Umbilical cord (tissue), 2 donors: Measurements from ENCODE around the gene SCYGR6.

GRCh38 chr2:227724692-227724991, at the start of gene SCYGR6:
TSS of gene SCYGR6 (minus strand) at chr2:227724757.
- RAMPAGE, long total RNA = no peak

DNA sequence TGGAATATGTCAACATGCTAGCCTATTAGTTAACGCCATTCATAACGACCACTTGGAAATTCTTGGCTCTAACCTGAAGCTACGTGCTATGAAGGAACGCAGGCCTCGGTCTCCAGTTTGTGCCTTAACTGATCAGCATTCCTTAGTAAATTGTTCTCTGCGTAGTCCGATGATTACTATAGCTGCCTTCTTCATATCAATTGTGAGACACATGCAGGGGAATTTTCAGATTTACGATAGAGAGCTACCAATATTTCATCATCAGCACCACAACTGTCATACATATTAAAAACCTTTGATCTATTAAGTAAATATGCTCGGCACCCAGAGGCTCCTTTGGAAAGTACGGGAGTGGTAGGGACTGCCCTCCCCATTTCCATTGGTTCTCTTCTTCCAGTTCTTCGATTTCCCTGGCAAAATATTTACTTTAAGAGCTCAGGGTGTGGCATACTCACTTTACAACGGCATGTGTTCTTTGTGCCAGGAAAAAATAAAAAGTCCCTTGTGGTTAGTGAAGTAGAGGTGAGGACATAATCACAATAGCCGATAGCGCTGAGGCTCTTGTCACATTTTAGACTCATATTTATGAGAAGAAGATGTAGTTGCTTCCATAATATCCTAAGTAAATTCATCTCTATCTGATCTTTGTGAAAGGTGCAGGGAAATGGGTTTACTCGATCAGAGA, 17.3 kb upstream of the CCL20 start:
- RAMPAGE, long total RNA = no peak

DNA sequence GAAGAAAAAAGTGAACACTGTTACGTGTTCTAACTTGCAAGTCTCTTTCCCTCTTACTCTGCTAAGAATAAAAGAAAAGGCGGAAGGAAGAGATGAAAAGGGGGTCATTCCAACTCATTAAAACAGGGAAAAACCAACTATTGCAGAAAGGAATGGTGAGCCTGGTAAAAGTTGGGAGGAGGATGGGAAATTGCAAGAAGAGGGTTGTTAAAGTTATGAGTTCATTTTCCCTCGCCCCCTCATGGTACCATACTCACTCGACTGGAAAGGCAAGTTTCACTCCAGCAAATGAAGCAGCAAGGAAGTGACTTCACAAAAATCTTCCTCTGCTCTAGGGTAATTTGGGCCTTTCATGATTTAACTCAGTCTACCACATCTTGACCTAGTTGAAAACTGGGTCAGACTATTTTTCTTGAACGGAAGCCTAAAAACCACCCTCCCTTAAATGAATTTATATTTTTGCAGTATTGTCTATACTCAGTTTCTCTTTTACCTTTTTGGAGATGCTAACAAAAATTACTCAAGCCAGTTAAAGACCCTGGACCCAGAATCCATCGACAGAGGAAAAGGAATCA, 22.8 kb upstream of the DAW1 start:
- RAMPAGE, long total RNA = no peak

- RAMPAGE, long total RNA = no peak
These were observed 698 bp upstream of the DAW1 start for GRCh38 chr2:227870667-227871199.

DNA sequence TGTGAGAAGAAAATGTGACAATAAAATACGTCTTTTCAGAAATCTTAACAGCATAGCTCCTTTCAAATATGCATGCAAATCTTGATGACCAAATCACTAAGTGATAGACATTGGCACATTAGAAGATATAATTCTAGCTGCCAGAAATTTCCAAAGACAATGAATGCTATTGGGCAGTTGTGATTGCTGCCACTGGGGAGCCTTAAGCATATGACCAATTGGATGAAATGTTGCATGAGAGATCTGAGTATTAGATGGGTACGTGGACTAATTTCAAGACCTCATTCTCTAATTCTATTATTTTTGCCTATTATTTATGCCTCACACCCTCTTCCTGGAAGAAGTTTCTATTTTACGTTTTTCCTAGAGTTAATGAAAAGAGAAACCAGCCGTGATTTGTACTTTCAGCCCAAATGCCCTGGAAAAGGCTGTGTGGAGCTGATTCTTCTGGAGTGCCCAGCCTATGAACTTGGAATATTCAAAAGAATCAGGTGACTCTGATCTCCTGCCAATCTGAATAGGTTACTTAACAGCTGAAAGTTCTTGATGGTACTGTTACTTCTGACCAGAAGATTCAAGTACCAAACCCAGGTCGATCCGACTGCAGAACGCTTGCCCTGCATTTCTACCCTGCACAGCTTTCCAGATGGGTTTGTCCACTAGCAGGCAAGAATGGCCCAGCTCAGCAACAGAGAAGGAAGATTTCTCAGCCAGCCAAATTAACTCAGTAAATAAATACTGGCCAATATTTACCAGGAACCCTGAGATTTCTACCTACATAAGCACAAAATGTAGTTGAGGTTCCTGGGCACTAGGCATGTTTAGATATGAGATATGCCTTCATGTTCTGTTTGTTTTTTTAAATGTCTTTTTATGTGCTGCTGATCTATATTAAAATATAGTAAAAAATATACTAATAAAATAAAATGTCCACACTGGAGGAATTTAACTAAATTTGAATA, 430.4 kb downstream of the PID1 start:
- RAMPAGE, long total RNA = no peak

- RAMPAGE, long total RNA = no peak
These were observed 203.2 kb downstream of the PID1 start for GRCh38 chr2:229067877-229068325.

DNA sequence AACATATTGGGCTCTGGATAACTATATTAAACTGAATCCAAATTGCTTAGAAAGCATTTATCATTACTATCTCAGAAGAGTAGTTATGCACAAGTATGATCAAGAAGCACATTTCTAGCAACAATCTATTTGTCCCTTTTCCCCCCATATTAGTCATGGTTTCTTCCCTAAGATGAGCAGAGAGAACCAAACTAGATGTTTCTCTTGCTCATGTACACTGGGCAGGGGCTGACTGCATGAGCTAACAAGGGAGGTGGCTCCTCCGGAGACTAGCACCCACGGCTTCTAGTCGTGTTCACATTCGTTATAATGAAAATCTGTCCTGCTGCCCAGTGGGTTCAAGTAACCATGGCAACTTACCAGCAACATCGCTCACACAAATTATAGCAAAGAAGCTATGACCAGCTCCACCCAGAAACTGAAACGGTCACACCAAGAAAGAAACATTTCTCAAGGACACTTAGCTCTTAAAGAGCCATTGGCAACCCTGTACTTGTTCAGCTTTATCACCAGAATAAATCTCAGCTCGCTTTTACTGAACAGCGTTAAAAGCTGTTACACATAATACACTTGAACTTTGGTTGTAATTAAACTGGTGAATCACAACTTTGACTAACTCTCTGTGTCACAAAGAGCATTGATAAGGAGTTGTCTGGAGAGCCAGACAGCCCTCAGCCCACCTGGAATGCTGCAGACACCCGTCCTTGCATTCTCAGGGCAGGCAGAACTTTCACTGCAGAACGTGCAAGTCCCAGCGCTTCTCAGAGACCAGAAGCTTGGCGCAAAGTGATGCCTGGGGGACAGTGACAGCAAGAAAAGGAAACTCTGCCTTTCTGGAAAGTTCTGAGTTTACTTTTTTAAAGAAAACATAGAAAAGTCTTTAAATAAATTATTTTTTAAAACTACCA, 141.3 kb downstream of the PID1 start:
- RAMPAGE, long total RNA = no peak

GRCh38 chr2:229160334-229160645, 110.8 kb downstream of the PID1 start:
- RAMPAGE, long total RNA = no peak

DNA sequence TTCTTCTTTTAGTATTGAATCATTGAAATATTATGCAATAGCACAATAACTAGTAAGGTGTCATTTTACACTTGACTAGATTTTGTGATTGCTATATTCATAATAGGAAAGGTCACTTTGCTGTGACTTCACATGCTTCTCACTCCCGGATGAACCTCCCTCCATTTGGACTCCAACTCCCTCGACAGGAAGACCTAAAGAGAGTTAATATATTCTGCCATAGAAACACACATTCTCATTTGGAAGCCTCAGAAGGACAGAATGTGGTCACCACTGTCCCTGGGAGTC, 29.8 kb upstream of the PID1 start:
- RAMPAGE, long total RNA = no peak

DNA sequence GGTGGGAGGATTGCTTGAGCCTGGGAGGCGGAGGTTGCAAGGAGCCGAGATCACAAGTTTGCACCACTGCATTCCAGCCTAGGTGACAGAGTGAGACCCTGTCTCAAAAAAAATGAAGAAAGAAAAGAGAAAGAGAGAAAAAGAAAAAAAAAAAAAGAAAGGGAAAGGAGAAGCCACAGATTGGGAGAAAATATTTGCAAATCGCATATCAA, 10.7 kb downstream of the DNER start:
- RAMPAGE, long total RNA = no peak

DNA sequence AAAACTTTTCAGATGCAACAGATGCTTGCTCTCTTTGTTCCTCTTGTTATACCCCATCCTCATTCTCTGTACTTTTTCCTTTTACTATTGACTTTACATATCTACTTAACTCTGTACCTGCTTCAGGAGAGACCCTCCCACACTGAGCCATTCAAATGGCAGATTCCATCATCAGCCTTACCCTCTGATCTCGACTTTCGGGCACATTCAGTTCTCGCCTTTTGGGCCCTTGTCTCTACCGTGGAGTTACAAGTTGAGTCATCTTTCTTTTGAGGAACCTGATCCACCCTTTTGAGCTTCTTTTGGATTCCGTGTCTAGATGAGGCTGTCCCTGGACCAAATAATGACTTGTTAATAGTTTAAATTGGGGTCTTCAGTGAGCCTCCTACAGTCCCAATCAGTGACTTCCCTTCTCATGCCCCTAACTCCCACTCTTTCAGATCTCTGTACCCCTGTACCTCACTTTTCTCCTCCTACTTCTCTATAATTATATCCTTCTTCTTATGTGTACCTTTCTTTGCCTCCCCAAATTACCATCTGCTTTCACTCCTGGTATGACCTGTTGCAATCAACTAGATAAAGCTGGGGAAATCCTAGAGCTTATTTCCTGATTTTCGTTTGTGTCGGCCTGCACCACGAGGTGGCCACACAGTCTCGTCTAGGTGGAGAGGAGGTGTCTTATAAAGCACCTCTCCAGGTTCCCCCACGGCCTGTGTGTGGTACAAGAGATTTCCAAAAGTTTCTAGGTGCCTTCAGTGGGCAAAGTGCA, 17.2 kb downstream of the SP110 start:
- RAMPAGE, long total RNA = no peak

- RAMPAGE, long total RNA = no peak
These were observed 1.8 kb downstream of the SP140 start for GRCh38 chr2:230227342-230227654.

DNA sequence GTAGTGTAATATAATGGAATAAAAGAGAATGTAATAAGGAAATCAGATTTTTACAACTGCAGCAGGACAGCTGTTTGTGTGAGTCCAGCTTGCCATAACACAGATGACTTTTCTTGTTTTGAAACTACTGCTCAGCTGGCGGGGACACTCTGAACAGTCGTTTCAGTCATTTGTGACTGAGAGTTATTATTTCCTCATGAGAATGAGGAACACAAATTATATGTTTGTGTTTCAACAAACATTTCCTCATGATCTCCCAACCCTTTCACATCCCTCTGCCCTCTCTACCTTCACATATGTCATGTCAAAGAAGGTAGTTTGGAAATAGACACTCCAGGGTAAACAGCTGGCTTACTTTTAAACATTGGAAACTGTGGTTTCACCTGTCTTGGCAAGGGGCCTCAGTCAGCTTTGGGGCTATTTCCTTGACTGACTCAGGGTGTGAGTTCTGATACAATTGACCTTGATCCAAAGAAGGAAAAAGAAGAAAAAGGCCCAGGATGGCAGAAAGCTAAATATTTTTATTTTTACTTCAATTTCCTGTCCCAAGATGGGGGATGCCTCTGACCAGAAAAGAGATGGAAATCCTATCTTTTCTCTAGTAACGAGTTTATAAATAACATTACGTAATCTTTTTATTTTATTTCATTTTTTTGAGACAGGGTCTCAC, 563 bp downstream of the SP140L start:
- RAMPAGE, long total RNA = no peak

- RAMPAGE, long total RNA = no peak
These were observed 5.0 kb upstream of the SP100 start for GRCh38 chr2:230411000-230411401.

- RAMPAGE, long total RNA = no peak
These were observed 82.6 kb downstream of the SP100 start for GRCh38 chr2:230498633-230498908.

GRCh38 chr2:230665207-230665638, 47.4 kb upstream of the CAB39 start:
- RAMPAGE, long total RNA = no peak

GRCh38 chr2:230748855-230749296, 36.2 kb downstream of the CAB39 start:
- RAMPAGE, long total RNA = no peak

DNA sequence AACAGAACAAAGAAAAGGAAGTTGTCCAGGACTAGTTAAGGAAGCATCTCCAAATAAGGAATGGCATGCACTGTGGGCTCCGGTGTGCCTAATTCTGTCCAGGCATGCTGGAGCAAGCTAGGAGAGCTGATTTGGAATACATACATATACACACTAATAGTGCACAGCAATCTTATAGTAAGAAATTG, 72.2 kb downstream of the CAB39 start:
- RAMPAGE, long total RNA = no peak

DNA sequence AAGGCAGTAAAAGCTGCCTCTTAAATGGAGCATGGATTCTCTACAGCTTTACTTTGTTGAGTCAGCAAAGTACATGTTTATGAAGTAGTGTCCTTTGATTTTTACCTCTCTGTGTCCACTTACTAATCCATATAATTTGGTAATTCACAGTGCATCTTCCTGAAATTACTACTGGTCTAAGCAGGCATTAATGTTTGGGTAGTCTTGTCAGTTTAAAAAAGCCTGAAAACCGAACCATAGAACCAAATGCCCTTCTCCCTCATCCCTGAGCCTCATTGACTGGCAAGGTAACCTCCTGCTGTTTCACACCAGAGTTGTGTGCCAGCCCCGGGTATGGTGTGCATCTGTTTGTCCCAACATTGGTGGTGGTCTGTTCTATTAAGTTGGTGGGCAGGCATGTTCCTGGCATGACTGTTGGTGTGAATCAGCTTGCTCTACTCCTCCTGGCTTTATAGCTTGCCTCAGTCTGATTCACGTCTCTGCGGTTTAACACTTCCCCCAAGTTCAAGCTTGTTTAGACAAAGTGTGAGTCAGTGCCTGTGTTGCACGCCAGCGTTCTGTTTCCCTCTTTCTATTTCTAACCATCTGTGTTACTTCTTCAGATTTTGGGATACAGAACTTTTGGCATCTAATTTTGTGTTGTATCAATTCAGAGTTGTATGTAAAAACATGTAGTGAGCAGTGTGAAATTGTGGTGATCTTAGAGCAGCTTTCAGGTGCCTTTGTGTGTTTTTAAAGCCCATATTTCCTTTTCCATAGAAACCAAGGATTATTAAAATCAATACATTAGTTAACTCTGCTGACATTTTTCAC, 70.8 kb upstream of the ITM2C start:
- RAMPAGE, long total RNA = no peak

GRCh38 chr2:230820253-230820870, 44.4 kb upstream of the ITM2C start:
- RAMPAGE, long total RNA = no peak